Kidney (tissue), 2 donors: Measurements from ENCODE around the genes SYP, GAGE2A, CLCN5, CENPVL2 and XAGE5.

DNA sequence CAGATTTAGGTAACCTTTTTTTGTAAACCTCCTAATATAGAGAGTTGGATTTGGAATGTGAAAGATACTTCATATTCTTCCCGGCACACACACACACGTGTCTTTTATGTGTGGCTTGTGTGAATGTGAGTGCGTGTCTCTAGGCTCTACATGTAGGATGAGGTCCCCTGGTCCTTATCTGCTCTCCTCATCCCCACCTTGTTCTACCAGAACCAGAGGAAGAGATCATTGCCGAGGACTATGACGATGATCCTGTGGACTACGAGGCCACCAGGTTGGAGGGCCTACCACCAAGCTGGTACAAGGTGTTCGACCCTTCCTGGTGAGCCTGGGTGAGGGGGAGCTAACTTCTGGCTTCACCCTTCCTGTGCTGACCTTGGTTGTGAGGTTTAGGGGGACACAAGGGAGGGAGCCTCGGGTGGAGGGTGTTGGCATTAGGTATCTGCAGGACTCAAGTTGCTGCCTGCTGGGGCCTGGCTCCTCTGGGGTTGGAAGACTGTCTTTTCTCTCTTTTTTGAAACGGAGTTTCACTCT lies 3.3 kb downstream of the PQBP1 start:
- PRO-cap, result no peak
- RRBS, result no CpG with 5 or more reads among the region's 9 CpGs

- PRO-cap, result no peak
- RRBS, result no CpG with 5 or more reads among the region's 7 CpGs
Measured at GRCh38 chrX:48912523-48913018, 1.1 kb upstream of the SLC35A2 start.

DNA sequence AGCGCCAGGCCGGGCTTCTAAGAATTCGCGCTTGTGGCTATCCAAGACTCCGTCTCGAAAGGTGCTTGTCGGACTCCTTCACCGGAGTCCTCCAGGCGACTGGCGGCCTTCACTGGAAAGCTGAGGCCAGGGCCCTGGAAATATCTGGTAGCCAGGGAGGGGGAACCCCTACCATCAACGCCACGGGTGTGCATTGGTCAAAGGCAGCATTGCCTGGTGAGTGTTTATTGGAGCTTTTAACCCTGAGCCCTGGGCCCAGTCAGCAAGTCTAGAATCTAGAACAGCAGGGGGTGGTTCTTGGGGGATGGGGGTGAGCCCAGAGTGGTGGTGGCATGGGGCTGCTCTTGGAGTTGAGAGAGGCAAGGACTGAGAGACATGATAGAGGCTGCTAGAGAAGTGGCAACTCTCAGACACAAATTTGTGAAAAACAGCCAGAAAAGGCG lies 629 bp upstream of the PIM2 start:
- PRO-cap, result no peak
- RRBS, result 13% methylated on average over 7 of the region's 13 CpGs

- PRO-cap, result no peak
- RRBS, result no CpG with 5 or more reads among the region's 5 CpGs
Measured at GRCh38 chrX:48922414-48922751, 3.6 kb upstream of the PIM2 start.

GRCh38 chrX:48939771-48940186 lies 17.6 kb downstream of the OTUD5 start:
- PRO-cap, result no peak
- RRBS, result no CpG with 5 or more reads among the region's 2 CpGs

- PRO-cap, result bidirectional peak, plus-strand start at chrX:49043798, minus-strand start at chrX:49043472; unidirectional peak, plus-strand start at chrX:49043821
- RRBS, result 25% methylated on average over 4 of the region's 32 CpGs
Measured at GRCh38 chrX:49043709-49044345, 670 bp upstream of the TFE3 start.

DNA sequence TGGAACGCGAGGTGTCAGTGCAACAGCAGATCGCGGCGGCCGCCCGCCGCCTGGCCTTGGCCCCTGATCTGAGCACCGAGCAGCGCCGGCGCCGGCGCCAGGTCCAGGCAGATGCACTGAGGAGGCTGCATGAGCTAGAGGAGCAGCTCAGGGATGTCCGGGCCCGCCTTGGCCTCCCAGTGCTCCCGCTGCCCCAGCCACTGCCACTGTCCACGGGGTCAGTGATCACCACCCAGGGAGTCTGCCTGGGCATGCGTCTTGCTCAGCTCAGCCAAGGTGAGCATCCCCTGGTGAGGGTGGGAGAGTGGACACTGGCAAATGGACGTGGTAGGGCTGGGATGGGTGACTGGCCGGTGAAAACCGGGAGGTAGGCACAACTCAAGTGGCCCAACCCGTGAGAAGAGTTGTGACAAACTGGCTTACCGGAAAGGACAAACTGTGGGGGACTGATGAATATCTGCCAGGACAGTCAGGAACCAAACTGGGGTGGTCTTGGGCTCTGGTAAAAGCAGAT lies 5.6 kb downstream of the CCDC120 start:
- PRO-cap, result no peak
- RRBS, result 89% methylated on average over 6 of the region's 24 CpGs

DNA sequence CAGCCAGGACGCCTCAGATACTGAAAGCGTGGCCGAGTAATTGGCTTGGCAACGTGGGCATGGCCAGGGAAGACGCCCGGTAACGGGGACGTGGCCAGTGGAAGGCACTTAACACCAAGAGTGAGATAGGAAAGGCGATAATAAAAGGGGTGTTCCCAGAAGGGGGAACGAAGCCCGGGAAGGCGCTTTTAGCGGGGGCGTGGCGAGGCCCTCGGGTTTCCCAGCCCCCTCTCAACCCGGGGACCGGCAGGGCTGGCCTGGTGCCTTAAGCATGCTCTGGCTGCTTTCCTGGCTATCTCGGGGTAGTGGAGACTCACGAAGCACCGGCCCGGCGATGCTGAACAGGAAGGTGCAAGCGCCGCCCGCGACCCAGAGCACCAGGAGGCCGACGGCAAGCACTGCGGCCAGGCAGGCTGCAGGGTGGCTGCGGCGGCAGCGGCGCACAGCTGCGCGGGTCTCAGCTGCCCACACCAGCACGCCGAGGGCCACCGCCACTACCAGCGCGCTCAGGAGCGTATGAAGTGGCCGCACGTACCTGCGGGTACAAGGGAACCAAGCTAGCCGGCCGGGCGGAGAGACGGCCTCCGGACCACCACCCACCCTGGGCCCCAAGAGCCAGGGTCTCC lies 1.6 kb downstream of the PRAF2 start:
- PRO-cap, result bidirectional peak, plus-strand start at position 51 of the sequence, minus-strand start outside the sequence; unidirectional peak, plus-strand start at position 295 of the sequence
- RRBS, result 46% methylated on average over 18 of the region's 50 CpGs

DNA sequence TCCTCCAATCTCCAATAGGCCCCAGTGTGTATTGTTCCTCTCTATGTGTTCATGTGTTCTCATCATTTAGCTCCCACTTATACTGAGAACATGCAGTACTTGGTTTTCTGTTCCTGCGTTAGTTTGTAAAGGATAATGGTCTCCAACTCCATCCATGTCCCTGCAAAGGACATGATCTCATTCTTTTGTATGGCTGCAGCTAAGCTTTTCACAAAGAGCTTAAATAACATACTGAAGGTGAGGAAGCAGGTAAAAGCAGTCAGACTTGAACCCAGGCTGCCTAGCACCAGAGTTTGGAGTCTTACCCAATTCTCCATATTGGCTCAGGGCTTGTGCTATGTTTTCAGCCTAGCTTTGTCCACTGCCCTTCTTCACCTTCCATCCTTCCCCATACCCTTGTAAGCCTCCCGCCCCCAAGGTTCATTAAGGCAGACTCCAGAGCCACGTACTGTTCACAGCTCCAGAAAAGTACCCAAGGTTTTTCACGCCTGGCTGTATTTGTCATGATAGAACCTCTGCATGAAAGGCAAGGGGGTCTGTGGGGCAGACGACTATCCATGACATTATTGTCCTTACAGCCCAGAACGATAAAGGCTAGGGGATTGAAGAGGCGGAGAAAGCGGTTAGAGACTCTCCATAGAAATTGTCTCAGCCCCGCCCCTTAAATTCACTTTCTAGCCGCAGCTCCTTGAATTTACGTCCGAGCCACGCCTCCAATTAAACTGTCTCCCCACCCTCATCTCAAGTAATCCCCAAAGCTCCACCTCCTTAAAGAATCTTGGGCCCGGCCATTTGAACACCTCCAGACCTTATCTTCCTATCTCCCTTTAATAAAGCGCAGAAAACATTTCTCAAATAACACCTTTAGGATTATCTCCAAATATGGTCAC lies 7.6 kb upstream of the MAGIX start:
- PRO-cap, result bidirectional peak, plus-strand start at position 771 of the sequence, minus-strand start at position 645 of the sequence
- RRBS, result no CpG with 5 or more reads among the region's 15 CpGs

- PRO-cap, result unidirectional peak, plus-strand start at chrX:49184634; unidirectional peak, plus-strand start at chrX:49184787
- RRBS, result 28% methylated on average over 3 of the region's 38 CpGs
Measured at GRCh38 chrX:49184003-49184945, 1.9 kb downstream of the PRICKLE3 start.

GRCh38 chrX:49199977-49200576 lies at the start of gene SYP:
Gene SYP (minus strand): TSS chrX:49200193.
- PRO-cap, result bidirectional peak, plus-strand start at chrX:49200358, minus-strand start at chrX:49200193
- RRBS, result 30% methylated on average over 12 of the region's 52 CpGs

GRCh38 chrX:49589121-49589654 lies at the start of gene GAGE2A:
Gene GAGE2A (plus strand): TSS chrX:49589496.
- PRO-cap, result no peak
- RRBS, result no CpG with 5 or more reads among the region's 17 CpGs

GRCh38 chrX:49922228-49922851 lies at the start of gene CLCN5:
Gene CLCN5 (plus strand): TSS chrX:49922596.
- PRO-cap, result bidirectional peak, plus-strand start at chrX:49922701, minus-strand start at chrX:49922405
- RRBS, result 22% methylated on average over 27 of the region's 53 CpGs

DNA sequence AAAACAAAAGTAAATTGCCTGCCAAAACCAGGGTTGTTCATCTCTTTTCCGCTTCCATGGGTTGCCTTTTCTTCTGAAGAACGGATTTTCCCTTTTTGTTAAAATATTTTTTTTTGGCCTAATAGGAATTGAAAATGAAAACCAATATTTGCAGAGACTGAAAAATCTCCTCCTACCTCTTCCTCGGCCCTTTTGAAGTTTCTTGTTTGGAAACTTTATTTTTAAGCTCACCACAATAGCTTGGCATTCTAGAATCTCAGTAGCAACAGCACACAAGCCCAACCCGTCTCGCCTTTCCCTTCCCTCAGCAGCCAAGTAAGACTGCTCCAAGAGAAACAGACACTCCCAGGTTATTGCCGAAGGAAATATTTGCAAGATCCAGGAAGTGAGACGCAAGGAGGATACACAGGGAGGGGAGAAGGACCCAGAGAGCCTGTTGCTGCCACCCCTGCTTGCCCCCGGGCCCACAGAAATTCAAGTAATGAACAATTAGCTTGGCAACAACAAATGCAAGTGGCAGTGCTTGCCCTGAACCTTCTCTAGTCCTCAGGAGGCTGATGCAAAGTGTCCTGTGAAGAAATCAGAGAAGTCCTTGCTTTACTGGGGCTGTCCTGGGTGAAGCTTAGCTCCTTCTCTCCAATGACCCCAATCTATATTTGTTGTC lies 148.5 kb upstream of the DGKK start:
- PRO-cap, result no peak
- RRBS, result no CpG with 5 or more reads among the region's 8 CpGs

- PRO-cap, result no peak
- RRBS, result no CpG with 5 or more reads among the region's 4 CpGs
Measured at GRCh38 chrX:50638270-50638738, 167.7 kb upstream of the DGKK start.

GRCh38 chrX:50668844-50669405 lies 145.1 kb downstream of the SHROOM4 start:
- PRO-cap, result no peak
- RRBS, result no CpG with 5 or more reads among the region's 4 CpGs

DNA sequence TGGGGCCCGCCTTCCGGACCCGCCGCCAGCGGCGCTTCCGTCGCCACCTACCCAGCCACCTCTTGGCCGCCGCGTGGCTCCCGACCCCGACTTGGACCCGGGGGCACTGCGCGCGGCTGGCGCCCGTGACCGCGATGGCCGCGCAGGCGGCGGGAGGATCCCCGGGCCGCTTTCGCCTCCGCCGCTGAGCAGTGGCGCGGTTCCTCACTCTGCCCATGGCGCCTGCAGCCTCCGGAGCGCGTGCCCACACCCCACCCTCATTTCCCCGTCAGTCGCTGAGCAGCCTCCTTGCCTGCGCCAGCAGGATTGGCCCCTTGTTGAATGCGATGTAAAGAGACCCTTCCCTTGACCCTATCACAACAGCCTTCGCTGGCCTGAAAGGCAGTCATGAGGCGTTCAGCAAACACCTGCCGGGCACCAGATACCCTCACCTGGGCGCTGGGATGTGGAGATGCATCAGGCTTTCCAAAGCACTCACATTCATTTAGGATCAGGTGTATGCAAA lies at the start of gene CENPVL2:
TSS of gene CENPVL2 (minus strand) at position 217 of the 505 bp plus-strand sequence.
- PRO-cap, result no peak
- RRBS, result no CpG with 5 or more reads among the region's 44 CpGs

DNA sequence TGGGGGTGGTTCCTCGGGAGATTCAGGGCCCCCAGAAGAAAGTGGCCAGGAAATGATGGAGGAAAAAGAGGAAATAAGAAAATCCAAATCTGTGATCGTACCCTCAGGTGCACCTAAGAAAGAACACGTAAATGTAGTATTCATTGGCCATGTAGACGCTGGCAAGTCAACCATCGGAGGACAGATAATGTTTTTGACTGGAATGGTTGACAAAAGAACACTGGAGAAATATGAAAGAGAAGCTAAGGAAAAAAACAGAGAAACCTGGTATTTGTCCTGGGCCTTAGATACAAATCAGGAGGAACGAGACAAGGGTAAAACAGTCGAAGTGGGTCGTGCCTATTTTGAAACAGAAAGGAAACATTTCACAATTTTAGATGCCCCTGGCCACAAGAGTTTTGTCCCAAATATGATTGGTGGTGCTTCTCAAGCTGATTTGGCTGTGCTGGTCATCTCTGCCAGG lies 898 bp downstream of the GSPT2 start:
- PRO-cap, result no peak
- RRBS, result no CpG with 5 or more reads among the region's 8 CpGs

DNA sequence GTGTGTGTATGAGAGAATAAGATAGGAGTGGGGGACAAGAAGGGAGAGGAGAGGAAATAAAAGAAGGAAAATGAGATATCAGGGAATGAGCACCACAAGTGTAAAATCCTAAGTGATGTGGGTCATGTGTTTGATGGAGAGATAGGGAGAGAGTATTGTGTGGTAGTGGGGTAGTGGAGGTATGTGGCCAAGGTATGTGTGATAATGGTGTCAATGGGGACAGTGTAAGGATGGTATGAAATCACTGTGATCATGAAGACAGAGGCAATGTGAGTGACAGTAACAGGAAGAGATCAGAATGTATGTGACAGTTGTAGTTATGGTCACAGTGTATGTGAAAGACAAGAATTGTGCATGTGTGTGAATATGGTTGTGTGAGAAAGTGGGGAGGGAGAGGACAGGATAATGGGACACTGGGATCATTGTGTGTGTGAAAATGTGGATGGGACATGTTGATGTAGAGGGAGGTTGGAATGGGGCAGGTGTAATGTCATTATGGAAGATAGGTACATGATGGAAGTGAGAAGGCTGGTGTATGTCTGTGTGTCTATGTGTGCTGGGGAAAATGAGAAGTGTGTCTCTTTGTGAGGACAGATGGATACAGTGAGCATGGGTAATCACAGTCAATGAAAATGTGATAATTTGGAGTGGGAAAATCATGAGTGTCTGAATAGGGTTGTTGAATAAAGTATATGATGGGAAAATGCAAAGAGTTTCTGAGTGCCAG lies 25.0 kb upstream of the MAGED1 start:
- PRO-cap, result no peak

DNA sequence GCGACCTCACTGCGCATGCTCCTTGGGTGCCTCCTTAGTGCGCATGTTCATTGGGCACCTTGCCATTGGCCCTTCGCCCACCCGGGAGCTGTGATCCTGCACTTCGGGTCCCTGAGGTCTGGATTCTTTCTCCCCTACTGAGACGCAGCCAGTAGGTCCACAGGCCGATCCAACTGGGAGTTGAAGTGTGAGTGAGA lies at the start of gene XAGE5:
TSS of gene XAGE5 (plus strand) at position 62 of the 197 bp plus-strand sequence.
- PRO-cap, result no peak
- RRBS, result no CpG with 5 or more reads among the region's 8 CpGs